Measurements from ENCODE around the genes KDM2B and TMEM120B.

DNA sequence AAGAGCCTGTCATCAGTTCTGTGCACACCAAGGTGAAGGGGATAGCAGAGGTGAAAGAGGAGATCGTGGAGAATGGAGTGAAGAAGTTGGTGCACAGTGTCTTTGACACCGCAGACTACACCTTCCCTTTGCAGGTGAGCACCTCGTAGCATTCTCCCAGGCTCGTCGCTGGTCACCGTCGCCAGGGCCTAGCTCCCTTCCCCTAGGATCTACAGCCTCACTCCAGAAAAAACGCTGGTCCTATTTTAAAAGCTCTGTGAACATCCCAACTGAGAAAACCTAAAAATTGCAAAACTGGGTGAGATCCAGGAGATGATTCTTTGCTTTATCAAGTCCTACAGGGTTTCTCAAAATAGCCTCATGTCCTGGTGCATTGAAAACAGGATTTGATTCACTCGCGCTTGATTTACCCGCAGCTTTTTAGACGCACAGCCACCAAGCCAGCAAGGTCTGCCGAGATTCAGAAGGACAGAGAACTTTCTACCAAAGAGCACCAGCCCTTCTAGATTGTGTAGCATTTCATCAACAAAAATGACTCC, 22.2 kb downstream of the P2RX7 start:
- CAGE, long polyA plus RNA, result no peak
- RRBS, result no CpG with 5 or more reads among the region's 13 CpGs

DNA sequence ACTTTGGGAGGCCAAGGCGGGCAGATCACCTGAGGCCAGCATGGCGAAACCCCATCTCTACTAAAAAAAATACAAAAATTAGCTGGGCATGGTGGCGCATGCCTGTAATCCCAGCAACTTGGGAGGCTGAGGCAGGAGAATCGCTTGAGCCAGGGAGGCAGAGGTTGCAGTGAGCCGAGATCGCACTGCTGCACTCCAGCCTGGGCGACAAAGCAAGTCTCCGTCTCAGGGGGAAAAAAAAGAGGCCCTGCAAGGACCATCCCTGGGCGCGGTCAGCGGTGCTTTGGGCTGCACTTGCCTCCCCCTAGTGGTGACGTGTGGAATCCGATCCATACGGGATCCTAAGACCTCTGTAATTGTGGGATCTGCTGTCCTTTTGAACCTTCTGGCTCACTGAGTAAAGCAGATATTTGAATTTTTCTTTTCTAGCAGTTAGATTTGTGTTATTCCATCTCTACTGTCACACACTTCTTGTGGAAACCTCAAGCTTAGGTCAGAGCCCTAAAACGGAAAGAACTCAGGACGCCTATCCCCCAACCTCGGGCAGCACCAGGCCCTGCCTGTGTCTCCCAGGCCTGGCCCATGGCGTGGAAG, 20.3 kb downstream of the P2RX4 start:
- CAGE, long polyA plus RNA, result no peak
- RRBS, result no CpG with 5 or more reads among the region's 18 CpGs

DNA sequence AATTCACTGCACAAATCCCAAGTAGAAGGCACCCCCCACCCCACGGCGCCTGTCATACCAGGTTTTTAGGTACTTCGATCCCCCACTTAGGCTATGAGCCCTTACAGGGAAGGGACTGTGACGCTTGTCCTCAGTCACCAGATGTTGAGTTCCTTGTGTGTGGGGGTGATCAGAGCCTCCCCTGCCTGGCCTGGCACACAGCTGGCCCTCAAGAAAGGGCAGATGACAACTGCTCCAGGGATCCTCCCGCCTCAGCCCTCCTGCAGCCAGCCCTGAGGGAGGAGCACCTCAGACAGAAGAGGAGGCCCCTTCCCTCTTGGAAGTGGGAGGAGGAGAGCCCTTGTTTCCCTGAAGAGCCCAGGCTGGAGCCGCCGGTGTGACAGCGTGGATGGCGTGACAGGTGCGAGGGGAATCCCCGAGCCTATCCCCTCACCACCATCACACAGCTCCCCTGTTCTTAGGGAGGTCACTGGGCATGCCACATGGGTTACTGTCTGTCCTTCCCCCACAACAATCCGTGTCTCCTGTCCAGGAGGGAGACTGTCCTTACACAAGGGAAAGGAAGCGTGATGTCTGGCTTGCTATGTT, 31.3 kb downstream of the P2RX4 start:
- CAGE, long polyA plus RNA, result no peak
- RRBS, result no CpG with 5 or more reads among the region's 13 CpGs

DNA sequence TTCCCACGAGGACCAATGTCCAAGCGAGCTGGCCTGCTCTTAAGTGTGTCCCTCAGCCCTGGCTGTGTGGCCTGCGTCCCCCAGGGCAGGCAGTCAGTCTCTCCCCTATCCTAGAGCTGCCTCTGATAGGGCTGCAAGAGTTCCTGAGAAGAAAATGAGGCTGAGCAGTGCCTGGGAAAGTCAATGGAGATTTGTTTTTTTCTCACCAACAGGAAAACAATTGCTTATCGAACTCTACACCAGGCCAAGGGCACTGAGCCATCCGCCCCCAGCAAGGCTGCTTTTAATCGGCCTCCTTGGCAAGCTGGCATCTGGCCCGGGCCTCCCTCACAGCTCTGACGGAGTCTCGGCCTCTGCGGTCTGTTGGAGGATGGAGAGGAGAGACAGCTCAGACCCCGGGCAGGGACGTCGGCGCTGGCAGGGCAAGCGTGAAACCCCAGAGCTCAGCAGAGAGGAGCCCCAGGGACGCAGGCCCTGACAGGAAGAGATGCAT, 17.6 kb downstream of the CAMKK2 start:
- CAGE, long polyA plus RNA, result no peak
- RRBS, result 43% methylated on average over 4 of the region's 16 CpGs

DNA sequence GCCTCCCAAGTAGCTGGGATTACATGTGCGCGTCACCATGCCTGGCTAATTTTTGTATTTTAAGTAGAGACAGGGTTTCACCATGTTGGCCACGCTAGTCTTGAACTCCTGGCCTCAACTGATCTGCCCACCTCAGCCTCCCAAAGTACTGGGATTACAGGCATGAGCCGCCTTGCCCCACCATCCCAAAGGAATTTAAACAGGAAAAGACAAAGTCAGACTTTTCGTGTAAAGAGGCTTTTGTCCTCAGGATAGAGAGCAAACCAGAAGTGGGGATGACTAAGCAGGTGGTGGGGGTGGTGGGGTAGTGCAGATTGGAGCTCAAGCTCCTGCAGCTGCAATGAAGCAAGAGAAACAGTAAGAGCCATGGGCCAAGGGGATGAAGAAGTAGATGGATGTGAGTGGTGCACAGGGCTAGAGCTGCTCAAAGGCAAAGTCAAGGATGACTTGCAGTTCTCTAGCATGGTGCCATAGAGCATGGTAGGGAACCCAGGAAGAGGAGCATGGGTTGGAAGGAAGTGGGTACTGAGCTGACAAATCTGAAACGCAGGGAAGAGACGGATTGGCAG, 11.6 kb upstream of the RNF34 start:
- CAGE, long polyA plus RNA, result no peak
- RRBS, result no CpG with 5 or more reads among the region's 7 CpGs

DNA sequence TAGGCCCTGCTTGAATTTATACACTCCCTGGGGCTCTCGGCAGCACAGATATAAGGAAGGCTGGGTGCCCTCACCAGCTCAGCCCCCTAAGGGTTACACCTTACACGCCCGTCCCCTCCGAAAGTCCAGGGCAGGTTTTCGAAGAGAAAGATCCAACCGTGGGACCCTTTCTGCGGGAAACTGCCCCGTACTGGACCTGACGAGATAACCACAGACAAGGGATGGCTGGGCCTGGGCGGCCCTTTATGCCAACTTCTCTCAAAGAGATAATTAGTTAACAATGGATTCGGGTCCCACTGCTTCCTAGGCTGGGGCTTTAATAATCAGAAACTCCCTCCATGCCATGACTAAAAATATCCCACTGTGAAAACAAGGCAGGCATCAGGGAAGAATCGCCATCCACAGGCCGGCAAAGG, 80.6 kb downstream of the KDM2B start:
- CAGE, long polyA plus RNA, result no peak
- RRBS, result 100% methylated on average over 1 of the region's 13 CpGs

DNA sequence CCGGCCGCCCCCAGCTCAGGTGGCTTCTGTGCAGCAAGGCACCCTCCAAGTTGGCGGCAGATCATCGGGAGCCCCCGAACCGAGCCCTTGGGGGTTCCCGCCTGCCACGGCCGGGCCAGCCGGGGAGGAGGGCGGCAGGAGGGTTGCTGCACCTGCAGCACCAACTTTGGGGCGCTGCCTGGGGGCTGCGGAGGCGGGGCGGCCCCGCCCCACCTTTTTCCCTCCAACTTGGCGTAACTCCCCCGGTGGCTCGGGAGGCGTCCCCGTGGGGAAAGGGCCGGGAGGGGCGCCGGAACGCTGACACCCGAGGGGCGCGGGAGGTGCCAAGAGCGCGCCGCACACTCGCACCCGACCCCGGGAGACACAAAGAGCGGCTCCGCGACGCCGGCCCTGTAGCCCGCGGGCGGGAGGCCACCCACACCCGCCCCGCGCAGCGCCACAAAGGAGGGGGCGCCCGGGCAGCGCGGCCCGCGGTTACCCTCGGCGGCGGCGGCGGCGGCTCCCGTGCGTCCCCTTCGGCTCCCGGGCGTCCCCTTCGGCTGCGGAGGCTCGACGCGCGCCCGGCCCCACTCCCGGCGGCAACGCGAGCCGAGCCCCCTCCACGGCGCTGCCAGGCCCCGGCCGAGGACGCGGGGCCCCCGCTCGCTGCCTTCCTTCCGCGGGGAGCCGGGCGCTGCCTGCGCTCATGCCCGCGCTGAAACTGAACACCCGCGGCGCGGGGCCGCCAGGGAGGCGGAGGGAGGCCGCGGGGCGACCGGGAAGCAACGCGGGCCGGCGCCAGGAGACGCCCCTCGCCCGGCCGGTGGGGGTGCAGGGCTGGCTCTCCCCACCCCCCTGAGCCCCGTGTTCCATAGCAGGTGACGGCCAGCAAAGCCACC, 43.1 kb downstream of the KDM2B start:
- CAGE, long polyA plus RNA, result no peak
- RRBS, result 3% methylated on average over 70 of the region's 110 CpGs

DNA sequence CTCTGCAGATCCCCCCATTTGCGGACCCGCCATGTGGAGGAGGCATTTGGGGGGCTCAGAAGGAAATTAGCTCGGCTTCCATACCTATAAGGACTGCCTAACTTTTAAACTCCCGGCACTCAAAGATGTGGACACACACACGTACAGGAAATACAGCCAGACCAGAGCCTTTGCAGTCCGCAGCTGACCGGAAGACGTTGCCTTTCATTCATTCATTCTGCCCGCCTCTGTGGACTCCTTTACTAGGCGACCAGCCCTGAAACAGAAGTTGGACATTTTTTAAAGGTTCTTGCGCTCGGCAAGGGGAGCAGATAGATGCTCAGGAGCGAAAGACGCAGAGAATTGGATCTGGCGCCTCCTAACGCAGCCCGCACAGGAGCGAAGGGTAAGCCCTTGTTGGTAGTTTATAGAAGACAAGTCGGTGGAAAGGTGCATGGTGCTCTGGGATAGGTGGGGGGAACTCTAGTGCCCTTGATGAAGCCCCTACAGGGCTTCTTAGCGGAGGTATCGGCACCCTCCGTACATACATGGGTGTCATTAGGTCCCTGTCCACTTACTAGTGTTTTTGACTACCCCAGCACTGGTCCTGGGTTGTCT, at the start of gene KDM2B:
TSS of gene KDM2B (minus strand) at position 145 of the 597 bp plus-strand sequence.
- CAGE, long polyA plus RNA, result no peak
- RRBS, result 29% methylated on average over 4 of the region's 22 CpGs

DNA sequence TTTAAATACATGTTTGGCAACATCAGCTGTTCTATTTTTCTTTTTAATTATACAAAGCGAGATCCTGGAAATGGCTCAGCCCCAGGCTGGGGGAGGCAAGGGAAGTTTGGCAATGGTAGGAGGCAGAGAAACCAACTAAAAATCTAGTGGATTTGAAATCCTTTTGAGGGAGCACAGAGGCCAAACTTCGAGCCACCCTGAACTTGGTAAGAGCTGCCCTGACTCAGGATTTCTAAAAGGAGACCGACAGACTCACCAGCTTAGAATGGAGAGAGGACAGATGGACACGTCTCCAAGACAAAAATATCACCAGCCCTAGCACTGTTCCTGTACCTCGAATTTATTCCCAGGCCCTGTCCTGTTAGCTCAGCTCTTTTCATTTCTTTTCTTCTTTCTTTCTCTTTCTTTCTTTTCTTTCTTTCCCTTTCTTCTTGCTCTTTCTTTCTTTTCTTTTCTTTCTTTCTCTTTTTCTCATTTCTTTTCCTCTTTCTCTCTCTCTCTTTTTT, 29.7 kb upstream of the KDM2B start:
- CAGE, long polyA plus RNA, result no peak
- RRBS, result no CpG with 5 or more reads among the region's 5 CpGs

GRCh38 chr12:121638138-121638520, 31.3 kb downstream of the MORN3 start:
- CAGE, long polyA plus RNA, result no peak
- RRBS, result no CpG with 5 or more reads among the region's 6 CpGs

GRCh38 chr12:121712567-121713029, at the start of gene TMEM120B:
Gene TMEM120B (plus strand): TSS chr12:121712752.
- CAGE, long polyA plus RNA, result no peak
- RRBS, result 1% methylated on average over 21 of the region's 57 CpGs

DNA sequence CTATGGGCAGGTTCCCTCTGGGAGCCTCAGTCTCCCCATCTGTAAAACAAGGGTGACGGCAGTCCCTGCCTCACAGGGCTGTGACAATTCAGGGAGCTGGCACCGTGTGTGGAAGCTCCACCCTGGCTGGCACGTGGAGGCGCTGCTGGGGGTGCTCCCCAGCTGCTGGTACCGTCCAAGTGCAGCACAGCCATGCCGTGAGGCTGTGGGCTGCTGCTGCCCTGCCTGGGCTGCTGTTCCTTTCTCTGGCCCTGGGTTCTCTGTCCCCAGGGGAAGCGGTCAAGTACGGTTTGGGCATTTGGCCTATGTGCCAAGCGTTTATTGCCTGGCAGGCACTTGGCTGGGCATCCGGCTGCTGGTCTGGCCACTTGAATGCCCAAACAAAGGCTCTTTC, 39.7 kb downstream of the RHOF start:
- CAGE, long polyA plus RNA, result no peak
- RRBS, result no CpG with 5 or more reads among the region's 10 CpGs

GRCh38 chr12:121765461-121766127, 27.9 kb downstream of the RHOF start:
- CAGE, long polyA plus RNA, result no peak
- RRBS, result no CpG with 5 or more reads among the region's 15 CpGs

DNA sequence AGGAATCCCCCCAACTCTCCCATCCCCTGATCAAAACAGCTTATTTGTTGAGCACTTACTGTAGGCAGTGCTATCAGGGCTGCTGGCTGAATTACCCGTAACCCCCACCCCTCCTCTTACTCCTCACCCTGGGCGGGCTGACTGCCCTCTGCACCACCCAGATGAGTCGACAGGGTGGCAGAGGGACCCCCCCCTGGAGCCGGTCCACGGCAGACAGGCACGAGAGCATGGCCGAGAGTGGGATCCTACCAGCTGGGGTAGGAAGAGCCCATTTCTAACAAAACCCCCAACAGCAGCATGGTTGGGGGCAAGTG, 1.1 kb upstream of the RHOF start:
- CAGE, long polyA plus RNA, result no peak
- RRBS, result no CpG with 5 or more reads among the region's 7 CpGs

DNA sequence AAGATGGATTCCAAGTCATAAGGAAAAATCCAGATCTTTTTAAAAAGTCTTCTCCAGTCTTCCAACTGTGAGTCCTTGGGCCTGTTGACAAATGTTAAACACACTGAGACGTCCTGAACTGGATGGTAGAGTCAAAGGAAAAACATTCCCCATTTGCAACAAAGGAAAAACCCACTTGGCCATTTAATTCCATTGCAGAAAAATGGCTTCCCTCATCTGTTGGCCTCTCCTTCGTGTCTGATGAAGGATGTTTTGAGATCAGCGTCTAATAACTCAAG, 1.2 kb upstream of the SETD1B start:
- CAGE, long polyA plus RNA, result no peak
- RRBS, result no CpG with 5 or more reads among the region's 3 CpGs

DNA sequence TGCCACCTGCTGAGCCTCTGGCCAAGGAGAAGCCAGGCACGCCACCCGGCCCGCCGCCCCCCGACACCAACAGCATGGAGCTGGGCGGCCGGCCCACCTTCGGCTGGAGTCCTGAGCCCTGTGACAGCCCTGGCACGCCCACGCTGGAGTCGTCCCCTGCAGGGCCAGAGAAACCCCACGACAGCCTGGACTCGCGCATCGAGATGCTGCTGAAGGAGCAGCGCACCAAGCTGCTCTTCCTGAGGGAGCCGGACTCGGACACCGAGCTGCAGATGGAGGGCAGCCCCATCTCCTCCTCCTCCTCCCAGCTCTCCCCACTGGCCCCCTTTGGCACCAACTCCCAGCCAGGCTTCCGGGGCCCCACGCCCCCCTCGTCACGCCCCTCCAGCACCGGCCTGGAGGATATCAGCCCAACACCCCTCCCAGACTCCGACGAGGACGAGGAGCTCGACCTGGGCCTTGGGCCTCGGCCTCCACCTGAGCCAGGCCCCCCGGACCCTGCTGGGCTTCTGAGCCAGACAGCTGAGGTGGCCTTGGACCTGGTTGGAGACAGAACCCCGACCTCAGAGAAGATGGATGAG, 6.5 kb downstream of the SETD1B start:
- CAGE, long polyA plus RNA, result no peak
- RRBS, result 78% methylated on average over 12 of the region's 31 CpGs

DNA sequence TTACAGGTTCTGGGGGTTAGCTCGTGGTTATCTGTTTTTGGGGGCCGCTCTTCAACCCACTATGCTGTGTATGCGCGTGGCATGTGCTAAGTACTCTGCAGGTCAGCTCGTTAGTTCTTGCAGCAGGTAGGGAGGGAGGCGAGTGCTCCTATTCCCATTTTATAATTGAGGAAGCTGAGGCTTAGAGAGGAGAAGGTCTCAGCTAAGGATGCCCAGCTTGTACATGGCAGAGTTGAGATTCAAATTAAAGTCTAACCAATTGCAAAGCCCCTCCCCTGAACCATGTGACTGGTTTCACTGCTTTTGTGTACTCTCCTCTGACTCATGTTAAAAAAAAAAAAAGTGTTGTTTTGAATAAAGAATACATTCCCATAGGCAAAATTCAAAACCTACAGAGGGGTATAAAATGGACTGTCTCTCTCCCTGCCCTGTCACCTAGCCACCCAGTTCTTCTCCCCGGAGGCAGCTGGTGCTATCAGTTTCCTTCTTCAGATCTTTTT, 5.3 kb downstream of the PSMD9 start:
- CAGE, long polyA plus RNA, result no peak
- RRBS, result no CpG with 5 or more reads among the region's 7 CpGs

DNA sequence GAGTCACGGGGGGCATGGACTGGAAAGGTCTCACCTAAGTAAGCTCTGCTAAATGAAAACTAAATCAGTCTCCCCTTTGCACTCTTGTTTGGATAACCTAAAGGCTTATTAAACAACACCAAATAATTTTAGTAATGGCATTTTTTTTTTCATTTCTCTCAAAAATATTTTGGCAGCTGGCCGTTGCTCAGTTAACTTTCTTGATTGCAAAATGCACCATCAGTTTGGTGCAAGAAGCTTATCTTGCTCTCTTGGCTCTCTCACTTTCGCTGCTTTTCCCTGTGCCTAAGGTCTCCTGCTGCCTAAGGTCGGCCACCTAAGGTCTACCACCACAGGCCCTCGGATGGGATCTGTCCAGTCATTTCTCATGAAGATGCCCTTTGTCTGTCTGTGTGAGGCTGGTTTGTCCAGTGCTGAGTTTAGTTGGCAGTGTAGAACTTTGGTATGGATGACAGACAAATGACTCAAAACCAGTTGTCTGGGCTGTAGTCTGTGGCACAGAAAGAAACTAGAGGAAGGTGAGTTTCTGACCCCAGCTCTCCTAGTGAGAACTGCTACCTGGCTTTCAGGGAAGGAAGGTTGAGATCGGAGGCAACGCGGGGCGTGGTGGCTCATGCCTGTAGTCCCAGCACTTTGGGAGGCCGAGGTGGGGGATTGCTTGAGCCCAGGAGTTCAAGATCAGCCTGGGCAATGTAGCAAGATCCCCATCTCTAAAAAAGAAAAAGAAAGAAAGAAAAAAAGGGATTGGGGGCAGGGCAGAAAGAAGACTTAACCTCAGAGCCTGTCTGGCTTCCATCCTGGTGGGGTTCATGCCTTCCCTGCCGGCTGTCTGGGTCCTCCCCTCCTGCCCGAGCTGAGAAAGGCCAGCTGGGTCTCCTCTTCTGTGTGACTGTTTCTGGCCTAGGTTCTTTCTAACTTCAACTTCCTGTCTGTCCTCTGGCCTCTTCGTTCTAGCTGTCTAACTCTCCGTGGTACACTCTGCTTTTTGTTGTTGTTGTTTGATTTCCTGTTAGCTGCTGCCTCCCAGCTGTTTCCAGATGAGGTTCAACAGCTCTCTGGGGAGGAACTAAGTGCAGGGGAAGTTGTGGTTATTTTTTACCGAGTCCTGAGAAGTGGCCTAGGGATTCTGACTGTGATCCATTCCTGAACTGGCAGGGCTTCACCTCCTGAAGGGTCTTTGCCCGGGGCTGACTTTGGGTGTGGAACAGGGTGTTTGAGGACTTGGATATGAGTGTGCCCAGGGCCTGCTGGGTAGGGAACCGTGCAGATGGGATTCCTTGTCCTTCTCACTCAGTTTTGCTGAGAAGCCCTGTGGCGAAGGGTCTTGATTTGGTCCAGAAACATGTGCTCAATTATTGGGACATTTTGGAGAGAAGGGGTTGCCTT, 2.9 kb downstream of the MLXIP start:
- CAGE, long polyA plus RNA, result no peak
- RRBS, result no CpG with 5 or more reads among the region's 18 CpGs

DNA sequence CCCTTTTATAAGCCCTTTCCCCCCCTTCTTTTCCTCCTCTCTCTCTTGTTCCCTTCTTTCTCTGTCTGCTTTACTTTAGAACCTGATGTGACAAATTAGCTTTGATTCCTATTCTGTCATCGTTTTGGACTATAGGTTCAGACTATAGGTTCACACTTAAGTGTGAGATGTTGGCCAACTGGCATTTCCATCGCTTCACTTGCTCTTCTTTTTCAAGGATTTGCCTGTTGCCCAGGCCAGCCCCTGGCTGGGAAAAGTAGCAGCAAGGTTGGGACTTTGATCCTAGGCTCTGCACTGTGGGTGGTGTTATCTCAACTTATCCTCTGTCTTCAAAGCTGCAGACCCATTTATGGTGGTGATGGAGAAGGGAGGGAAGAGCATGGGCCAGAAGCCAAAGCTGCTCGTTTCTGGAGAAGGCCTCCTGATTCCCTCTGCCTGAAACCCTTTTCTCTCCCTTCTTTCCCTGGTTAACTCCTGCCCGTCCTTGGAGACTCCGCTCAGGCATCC, 27.3 kb downstream of the MLXIP start:
- CAGE, long polyA plus RNA, result no peak
- RRBS, result no CpG with 5 or more reads among the region's 5 CpGs

GRCh38 chr12:122127714-122128046, 46.3 kb downstream of the IL31 start:
- CAGE, long polyA plus RNA, result no peak
- RRBS, result 15% methylated on average over 1 of the region's 10 CpGs